Amniotic epithelial cell (primary cell): ENCODE measurements around a stretch of chr10.

GRCh38 chr10:96290493-96291049 lies 13.7 kb upstream of the DNTT start:
- RRBS = no CpG with 5 or more reads among the region's 4 CpGs

- RRBS = 2% methylated on average over 14 of the region's 29 CpGs
These were observed 655 bp downstream of the TLL2 start for GRCh38 chr10:96513081-96513461.

DNA sequence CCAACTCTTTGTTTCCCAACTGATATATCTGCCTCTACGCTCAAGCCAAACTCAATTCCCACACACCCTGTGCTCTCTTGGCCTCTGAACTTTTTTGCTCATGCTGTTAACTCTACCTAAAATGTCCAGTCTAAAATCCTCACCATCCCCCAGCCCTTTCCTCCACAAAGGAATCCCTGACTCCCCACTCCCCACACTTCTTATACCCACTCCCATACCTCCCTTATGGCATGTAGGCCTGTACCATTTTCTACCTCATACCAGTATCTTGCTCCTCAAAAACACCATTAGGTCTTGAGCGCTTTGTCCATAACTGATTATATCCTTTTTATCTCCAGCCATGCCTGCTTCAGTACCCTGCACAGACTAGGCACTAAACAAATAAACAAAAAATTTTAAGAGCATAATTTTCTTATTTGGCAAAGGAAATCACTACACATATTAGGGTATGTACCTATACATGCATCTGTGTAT lies 19.3 kb downstream of the TM9SF3 start:
- RRBS = no CpG with 5 or more reads among the region's 2 CpGs

- RRBS = no CpG with 5 or more reads among the region's 17 CpGs
These were observed 33.2 kb upstream of the TM9SF3 start for GRCh38 chr10:96619689-96620740.

GRCh38 chr10:96695272-96695685 lies 25.0 kb downstream of the PIK3AP1 start:
- RRBS = no CpG with 5 or more reads among the region's 3 CpGs

DNA sequence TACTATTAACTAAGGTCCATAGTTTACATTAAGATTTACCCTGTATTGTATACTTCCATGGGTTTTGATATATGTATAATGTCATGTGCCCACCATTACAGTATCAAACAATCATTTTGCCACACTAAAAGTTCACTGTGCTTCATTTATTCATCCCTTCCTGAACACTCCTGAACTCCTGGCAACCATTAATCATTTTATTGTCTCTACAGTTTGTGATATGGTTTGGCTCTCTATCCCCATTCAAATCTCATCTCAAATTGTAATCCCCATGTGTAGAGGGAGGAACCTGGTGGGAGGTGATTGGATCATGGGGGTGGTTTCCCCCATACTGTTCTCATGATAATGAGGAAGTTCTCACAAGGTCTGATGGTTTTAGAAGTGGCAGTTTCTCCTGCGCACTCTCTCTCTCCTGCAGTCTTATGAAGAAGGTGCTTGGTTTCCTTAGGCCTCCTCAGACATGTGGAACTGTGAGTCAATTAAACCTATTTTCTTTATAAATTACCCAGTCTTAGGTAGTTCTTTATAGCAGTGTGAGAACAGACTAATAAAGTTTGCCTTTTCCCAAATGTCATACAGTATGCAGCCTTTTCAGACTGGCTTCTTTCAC lies 16.9 kb upstream of the PIK3AP1 start:
- RRBS = no CpG with 5 or more reads among the region's 1 CpG

GRCh38 chr10:96833698-96834098 lies 1.6 kb downstream of the LCOR start:
- RRBS = no CpG with 5 or more reads among the region's 9 CpGs

DNA sequence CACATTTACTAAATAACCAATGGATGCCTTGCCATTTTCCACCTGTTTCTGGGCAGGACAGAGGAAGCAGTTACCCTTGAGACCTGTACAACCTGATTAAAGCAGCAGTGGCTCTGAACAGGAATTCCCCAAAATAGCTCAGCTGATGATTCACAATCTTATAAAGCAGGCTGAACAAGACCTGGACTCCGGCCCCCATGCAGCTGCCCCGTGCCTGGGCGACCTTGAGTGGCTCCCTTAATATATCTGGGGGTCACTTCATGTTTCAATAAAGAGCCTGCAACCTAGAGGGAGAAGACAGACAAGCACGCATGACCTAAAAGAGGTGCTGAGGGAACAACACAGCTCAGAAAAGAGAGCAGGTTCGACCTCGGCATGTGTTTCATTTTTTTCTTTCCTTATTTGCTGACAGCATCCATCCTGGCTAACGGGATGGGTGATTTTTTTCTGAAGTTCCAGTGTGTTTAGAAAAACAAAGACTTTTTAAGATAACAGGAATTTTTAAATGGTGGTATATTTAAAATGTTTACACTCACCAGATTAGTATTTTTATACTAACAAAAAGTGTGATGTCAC lies 161.6 kb downstream of the SLIT1 start:
- RRBS = no CpG with 5 or more reads among the region's 7 CpGs

GRCh38 chr10:97366706-97367657 lies 32.5 kb upstream of the FRAT2 start:
- RRBS = no CpG with 5 or more reads among the region's 28 CpGs

GRCh38 chr10:97422905-97423627 lies 2.9 kb upstream of the PGAM1 start:
- RRBS = no CpG with 5 or more reads among the region's 8 CpGs

GRCh38 chr10:97434923-97435760 lies 9.2 kb downstream of the PGAM1 start:
- RRBS = no CpG with 5 or more reads among the region's 14 CpGs

DNA sequence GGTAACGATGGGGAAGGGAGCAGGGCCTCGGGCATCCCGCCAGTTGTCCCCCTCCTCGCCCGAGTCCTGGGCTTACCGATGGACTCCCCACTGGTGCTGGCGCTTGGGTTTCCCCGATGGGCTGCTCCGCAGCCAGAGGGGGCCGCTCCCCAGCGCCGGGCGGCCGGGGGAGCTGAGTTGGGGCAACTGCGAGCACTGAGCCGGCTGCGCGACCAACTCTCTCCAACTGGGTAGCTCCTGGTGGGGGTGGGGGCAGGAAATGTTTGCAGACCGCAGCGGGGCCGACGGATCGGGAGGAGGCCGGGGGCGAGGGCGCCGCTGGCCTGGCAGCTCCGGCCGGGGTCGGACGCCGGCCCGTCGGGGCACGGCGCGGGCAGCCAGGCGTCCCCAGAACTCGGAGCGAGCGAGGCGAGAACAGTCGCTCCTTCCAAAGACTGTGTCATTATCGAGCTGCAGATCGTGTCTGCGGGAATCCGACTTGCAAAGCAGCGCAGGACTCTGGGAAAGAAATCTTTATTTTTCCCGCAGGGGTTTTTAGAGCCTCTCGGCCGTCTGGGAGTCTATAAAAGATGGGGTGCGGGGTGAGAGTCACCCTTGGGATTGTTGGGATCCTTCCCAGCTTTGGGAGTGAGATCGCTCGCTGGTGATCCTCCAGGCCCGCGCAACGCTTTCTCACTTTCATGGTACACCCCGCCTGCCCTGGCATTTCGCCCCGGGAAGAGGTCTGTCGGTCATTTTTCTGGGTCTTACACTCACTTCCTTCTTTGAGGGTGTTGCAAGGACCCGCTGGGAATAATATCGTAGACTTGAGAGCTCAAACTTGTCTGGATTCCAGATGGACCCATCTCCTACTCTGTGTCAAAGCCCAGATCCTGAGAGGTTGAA lies 791 bp downstream of the UBTD1 start:
- RRBS = no CpG with 5 or more reads among the region's 63 CpGs

DNA sequence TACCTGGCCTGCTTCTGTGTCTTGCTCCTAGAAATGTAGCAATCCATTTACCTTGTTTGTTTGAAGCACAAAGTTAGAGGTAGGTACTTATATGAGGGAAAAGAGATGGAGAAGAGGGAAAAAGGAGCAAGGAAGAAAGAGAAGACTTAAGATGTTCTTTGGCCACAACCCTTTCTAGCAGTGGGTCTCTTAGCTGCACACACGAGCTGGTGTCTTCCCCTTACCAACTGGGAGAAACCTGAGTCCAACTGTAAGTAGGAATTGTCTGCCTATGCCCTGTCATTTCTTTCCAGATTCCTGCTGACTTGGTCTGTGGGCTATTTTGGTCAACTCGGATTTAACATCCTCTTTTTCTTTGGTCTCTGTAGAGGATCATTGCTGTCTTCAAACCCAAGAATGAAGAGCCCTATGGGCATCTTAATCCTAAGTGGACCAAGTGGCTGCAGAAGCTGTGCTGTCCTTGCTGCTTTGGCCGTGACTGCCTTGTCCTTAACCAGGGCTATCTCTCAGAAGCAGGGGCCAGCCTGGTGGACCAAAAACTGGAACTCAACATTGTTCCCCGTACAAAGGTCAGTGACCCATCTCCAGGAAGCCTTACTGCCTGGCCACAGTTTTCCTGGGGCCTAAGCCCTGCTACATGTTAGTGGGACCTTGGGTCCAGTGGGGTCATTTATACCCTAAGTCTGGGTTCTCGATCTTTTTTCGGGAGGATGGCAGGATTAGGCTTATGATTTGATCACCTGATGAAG lies 10.3 kb downstream of the PI4K2A start:
- RRBS = no CpG with 5 or more reads among the region's 6 CpGs

DNA sequence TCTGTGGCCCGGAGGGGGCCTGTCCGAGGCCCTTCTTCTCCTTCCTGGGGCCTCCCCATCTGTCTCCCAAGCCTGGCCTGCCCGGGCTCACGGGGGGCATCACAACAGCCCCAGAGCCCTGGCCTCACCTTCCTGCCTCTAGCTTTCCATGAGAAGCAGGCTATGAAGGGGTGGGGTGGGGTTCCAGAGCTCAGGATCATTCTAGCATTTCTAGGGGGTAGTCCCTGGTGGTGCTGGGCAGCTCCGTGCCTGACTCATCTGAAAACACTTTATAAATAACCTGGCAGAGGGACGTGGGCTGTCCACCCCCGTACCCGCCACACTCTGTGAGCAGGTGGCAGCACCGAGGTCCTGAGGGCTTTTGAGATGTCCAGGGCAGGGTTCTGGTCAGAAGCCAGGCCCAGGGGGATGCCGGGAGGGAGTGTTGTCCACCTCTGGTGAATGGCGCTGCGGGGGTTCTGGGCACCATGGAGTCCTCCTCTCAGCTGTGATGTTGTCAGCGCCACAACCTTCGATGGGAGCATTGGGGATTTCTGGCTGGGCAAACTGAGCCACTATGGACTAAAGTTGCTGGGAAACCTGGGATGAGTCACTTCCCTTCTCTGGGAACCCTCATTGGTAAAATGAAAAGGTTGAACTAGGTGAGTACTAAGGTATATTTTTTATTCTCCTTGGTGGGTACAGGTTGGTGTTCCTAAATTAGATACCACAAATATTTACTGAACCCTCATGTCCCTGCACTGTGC lies 27.4 kb upstream of the GOLGA7B start:
- RRBS = 42% methylated on average over 3 of the region's 14 CpGs

DNA sequence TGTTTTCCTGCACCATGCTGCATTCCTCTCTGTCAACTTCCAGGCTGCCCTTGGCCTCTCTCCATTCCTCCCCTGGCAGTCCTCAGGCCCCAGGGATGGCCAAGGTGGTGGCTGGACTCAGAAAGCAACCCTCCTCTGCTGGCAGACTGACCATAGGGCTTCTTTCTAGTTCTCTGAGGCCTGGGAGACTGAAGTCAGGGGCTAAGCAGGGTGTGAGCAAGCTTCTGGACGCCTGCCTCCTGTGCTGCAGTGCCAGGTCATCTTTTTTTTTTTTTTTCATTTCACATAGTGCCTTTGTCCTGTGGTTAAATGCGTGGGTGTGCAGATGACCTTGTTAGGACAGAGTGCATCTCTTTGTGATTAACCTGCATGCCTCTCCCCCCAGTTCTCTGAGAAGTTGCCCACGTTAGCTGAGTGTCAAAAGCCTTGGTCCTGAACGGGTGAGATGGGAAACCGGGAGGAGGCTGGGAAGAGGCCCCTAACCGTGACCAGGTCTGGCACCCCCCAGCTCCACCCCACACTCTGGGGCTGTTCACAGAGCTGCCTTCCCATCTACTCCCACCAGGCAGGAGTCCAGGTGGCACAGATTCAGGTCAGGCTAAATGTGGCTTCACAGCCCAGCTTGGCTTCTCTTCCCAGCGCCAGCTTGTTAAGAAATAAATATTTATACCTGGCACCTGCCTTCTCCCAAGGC lies 72.1 kb downstream of the GOLGA7B start:
- RRBS = no CpG with 5 or more reads among the region's 7 CpGs

GRCh38 chr10:98223732-98224088 lies 44.3 kb downstream of the LOXL4 start:
- RRBS = no CpG with 5 or more reads among the region's 5 CpGs

DNA sequence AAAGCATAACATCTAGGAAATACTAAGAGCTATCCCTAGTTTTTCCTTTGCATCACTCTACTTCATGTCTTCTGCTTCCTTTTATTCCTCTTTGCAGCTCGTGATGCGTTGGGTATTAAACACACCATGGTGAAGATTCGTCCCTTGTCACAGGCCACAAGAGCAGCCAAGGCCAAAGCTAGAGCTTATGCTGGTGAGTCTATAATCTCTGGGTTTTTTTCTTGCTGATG lies 32.8 kb downstream of the LOXL4 start:
- RRBS = no CpG with 5 or more reads among the region's 3 CpGs

- RRBS = no CpG with 5 or more reads among the region's 15 CpGs
These were observed 20.2 kb upstream of the HPS1 start for GRCh38 chr10:98466768-98467497.

- RRBS = 2% methylated on average over 17 of the region's 68 CpGs
These were observed 1.1 kb downstream of the CNNM1 start for GRCh38 chr10:99330064-99330801.